Esophagus muscularis mucosa (tissue), 4 donors: ENCODE data around the gene ENTHD1.

- PRO-cap = no peak
- RAMPAGE, long total RNA, 4 experiments = no peak in any of the 4 experiments
These were observed 4.4 kb downstream of the ATF4 start for GRCh38 chr22:39524433-39525407.

- PRO-cap = no peak
- RAMPAGE, long total RNA, 4 experiments = no peak in any of the 4 experiments
These were observed 19.8 kb downstream of the ENTHD1 start for GRCh38 chr22:39873878-39874120.

DNA sequence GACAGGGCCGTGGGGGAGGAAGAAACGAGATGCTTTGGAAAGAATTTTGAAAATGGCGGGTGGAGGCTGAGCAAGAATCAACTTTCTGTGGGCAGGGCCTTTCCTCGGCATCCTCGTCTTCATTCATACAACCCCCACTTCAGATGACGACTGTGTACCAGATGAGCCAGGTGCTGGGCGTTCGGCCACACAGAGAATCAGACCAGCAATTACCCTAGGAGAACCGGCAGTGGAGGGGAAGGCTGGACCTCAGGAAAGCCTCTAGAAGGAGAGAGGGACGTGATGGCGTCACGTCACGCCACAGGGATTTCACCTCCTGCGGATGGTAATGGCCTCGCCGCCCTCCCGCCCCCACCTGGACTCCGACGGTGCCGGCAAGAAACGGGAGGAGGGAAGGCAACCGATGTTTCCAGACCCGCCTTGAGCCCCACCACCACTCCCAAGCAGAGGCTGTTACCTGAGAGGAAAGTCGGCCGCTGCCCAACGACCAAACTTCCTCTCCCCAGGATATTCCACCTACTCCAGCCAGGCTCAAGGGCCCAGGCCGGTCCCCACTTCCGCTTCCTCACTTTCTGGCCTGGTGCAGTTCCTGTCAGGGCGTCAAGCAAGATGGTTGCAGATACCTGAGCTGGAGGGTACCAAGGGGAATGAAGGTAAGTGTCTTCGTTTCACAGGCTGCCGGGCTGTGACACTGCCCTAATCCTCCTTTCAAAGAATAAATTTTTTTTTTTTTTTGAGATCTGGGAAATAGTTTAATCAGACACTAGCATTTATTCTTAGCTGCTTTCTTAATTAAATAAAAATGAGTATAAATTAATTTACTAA is at the start of gene ENTHD1:
ENTHD1 (minus strand) TSS at position 523 of the 825 bp plus-strand sequence.
- PRO-cap = no peak
- RAMPAGE, long total RNA, 4 experiments = no peak in any of the 4 experiments

DNA sequence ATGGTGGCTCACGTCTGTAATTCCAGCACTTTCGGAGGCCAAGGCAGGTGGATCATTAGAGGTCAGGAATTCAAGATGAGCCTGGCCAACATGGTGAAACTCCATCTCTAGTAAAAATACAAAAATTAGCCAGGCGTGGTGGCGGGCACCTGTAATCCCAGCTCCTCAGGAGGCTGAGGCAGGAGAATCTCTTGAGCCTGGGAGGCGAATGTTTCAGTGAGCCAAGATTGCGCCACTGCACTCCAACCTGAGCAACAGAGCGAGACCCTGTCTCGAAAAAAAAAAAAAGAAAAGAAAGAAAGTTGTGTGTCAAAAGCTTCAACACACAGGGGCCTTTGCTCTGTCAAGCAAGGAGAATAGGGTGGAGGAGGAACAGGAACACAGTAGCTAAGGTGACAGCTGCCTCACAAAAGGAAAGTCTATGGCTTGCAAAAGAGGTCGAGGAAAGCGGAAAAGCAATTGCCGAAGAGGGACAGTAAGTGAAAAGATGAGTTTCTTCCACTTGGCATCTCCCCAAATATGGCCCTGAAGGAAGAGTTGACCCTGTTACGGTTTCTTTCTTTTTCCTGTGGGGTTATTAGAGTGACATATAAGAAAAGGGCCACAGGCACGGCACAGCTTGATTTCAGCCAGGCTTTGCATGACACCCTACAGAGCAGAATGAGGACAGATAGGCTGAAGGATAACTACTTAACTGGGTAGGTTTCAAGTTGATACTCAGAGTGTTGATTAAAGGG is 26.5 kb upstream of the TMA7B start:
- PRO-cap = no peak
- RAMPAGE, long total RNA, 4 experiments = no peak in any of the 4 experiments

DNA sequence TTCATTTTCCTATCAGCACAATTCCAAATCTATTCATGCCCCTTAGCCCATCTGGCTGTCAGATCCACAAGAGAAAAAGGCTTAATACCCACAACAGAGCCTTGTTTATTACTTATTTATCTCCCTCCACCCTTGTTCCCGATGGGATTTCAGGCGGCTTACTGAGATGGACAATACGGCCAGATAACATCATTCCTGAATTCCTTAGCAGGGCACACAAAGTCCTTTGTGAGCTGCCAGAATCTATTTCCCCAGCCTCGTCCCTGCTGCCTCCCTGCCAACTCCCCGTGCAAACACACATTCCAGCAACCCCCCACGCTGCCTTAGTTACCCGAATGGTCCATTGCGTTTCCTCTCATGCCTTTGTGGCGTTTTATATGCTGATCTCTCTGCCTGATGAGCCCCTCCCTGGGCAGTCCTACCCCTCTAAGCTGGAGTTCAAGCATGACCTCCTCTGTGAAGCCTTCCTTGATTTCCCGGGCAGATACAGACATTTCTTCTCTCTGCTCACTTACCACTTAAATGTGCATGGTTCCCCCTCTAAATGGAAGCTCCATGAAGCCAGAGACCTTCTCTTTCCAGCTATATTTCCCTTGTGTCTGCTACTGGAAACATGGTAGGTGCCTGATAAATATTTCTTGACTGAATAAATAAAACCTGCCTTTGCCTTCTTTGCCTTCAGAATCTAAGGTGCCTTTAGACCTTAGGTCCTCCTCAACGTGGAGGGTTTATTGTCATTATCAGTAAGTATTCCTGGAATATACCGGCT is 8.5 kb downstream of the TMA7B start:
- PRO-cap = no peak
- RAMPAGE, long total RNA, 4 experiments = no peak in any of the 4 experiments

DNA sequence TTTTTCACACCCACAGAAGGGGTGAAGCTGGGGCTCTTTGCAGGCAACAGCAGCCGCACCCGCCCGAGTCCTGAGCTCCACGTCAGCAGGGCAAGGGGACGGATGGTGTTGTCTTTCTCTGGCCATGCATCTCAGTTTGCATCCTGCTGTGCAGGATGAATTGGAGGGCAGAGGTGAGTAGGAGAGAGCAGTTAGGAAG is 14.4 kb downstream of the FAM83F start:
- PRO-cap = no peak
- RAMPAGE, long total RNA, 4 experiments = no peak in any of the 4 experiments

DNA sequence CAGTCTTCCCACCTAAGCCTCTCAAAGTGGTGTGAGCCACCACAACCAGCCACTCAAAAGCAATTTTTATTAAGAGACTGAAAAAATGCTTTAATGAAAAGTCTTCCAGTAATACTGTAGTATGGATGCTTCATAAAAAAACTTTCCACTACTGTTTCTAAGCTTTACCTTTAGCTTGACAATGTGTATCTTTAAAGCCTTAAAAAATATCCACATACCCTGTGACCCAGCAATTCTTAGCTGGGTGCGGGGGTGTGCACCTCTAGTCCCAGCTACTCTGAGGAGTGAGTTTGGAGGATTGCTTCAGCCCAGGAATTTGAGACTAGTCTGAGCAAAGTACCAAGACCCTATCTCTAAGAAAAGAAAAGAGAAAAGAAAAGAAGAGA is 81.9 kb downstream of the FAM83F start:
- PRO-cap = no peak
- RAMPAGE, long total RNA, 4 experiments = no peak in any of the 4 experiments

DNA sequence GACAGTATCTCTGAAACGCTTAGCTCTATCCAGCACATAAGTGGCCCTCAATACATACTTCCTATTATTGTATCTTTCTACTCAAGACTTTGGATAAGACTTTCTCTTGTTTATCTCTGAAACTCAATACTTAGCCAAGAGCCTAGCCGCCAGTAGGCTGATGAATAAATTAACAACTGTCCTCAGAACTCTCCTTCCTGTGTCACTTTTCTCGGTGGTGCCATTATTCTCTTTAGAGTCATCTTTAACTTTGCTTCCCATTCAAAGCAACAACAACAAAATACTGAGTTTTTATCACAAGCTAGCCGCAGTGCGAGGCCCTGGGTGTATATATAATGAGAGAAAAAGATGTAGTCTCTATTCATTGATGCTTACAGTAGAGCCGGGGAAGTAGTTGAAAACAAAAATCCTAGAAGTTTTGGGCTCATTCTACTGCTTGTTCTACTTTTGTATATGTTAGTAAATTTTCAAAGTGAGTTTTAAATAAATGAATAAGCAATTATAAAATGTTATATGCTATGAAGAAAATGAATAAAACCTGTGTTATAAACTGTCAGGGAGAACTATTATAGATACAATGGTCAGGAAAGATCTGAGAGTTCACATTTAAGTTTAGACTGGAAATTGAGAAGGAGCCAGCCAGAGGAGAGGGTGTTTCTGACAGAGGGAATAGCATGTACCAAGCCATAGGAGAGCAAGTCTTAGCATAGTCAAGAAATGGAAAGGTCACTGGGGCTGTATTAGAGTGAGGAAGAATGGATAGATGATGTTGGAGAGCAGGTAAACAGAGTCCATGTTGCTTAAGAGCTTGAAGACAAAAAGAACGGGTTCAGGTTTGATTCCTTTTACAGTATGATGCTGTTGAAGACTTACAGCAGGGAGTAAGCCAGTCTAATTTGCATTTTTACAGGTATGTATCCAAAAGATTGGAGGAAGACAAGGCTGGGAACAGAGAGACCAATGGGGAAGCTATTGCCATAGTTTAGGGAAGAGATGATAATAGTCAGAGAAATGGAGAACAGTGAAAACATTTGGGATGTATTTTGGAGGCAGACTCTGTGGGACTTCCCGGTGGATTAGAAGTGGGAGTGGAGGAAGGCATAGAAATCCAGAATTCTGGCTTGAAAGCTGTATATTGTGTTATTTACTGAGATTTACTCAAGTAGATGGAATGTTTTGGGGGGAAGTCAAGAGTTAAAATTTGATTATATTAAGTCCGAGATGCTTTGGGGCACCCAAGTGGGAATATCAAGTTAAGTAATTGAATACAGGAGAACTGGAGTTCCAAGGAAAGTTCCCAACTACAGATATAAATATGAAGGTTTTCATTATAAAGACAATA is 87.4 kb downstream of the FAM83F start:
- PRO-cap = no peak
- RAMPAGE, long total RNA, 4 experiments = no peak in any of the 4 experiments

GRCh38 chr22:40137841-40138275 is 39.9 kb upstream of the TNRC6B start:
- PRO-cap = no peak
- RAMPAGE, long total RNA, 4 experiments = no peak in any of the 4 experiments

DNA sequence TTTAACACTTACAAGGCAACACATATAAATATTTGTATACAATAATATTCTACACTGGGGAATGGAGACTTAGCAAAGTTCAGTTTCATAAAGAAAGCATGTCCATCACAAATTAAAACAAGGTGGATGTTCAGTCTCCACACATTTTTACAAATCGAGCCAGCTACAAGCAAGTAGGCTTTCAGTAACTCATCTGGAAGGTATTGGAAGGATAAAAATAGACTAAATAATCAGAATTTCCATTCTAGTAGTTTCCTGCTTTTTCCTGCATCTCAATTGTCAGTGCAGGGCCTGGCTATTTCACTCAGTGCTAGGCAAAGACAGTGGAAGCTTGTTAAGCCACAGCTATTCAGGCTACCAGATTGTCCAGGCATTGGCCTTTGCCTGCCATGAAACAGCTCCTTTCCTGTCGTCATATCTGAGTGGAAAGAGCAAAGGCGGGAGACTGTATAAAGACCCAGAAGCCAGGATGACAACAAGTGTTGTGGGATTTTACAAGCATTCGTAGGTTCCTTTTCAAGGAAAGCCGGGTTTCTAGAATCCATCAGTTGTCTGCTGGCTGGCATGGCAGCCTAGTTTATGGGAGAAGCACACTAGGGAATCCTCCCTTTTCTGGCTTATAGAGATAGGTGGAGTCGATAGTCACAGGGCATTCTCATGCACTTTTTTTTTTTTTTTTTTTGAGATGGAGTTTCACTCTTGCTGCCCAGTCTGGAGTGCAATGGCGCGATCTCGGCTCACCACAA is 2.1 kb upstream of the TNRC6B start:
- PRO-cap = unidirectional peak, plus-strand start at position 303 of the sequence
- RAMPAGE, long total RNA, 4 experiments = no peak in any of the 4 experiments

- PRO-cap = no peak
- RAMPAGE, long total RNA, 4 experiments = no peak in any of the 4 experiments
These were observed 3.5 kb downstream of the TNRC6B start for GRCh38 chr22:40181193-40181685.

DNA sequence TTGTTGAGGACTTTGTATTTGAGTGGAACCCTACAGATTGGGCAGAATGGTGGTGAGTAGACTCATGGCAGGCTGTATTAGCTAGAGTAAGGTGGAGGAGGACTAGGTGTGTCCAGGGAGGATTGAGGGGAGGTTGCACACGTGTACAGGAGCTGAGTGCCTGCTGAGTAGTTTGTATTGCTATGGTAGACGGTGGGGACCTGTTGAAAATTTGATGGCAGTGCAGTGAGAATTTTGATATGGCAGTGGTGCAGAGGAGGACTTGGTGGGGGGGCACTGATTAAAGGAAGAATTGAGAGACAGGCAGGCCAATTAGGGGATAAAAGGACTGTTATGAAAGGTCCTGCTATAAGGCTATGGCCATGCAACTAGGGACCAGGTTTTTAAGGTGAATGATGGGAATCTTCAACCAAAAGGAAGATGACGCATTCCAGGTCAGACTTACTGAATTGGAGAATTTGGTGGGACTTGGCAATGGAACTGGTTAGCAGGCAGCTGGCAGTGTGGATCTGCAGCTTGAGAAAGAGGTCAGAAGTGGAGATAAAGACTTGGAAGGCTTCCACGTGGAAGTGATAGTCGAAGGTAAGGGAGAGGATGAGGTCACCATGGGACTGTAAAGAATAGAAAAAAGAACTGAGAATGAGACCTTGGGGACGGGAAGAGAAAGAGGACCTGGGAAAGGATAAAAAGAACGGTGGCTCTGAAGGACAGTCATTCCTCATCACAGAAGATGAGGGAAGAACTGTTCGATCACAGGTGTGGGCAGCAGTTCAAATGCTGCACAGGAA is 8.0 kb downstream of the TNRC6B start:
- PRO-cap = no peak
- RAMPAGE, long total RNA, 4 experiments = no peak in any of the 4 experiments

- PRO-cap = no peak
- RAMPAGE, long total RNA, 4 experiments = no peak in any of the 4 experiments
These were observed 23.1 kb downstream of the TNRC6B start for GRCh38 chr22:40200889-40201088.

DNA sequence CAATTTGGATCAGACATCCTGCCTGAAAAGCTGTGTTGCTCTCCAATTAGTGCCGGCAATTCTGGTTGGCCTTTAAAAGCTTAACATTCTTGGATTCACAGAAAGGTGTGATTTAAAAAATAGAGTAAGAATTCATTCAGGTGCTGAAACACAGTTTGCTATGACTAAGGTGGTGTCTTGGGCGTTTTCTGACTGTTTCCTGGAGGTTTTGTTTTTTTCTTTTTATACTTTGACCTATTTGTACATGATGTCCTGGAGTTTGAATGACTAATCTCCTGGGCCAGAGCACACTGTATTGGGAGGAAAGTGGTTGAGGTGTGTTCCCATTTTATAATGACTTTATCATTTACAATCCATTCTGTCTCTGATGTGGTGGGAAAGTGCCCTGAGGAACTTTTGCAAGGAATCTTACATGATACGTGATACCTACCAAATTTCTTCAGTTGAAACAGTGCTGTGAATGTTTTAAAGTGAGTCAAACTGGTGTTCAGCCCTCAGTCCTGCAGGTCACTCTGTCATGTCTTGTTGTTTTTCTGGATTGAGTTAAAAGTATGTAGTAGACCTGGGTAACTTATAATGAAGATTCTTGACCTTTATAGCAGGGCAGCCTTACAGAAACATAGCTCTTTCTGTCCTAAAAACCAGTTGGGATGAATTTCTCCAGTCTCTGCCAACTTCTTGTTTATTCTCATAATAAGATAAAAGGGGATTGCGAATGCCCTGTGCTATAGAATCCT is 80.8 kb downstream of the TNRC6B start:
- PRO-cap = bidirectional peak, plus-strand start at position 356 of the sequence, minus-strand start at position 198 of the sequence
- RAMPAGE, long total RNA, 4 experiments = no peak in any of the 4 experiments

GRCh38 chr22:40260045-40260452 is 82.3 kb downstream of the TNRC6B start:
- PRO-cap = no peak
- RAMPAGE, long total RNA, 4 experiments = no peak in any of the 4 experiments

- PRO-cap = no peak
- RAMPAGE, long total RNA, 4 experiments = no peak in any of the 4 experiments
These were observed 14.8 kb downstream of the SGSM3 start for GRCh38 chr22:40385009-40385814.

DNA sequence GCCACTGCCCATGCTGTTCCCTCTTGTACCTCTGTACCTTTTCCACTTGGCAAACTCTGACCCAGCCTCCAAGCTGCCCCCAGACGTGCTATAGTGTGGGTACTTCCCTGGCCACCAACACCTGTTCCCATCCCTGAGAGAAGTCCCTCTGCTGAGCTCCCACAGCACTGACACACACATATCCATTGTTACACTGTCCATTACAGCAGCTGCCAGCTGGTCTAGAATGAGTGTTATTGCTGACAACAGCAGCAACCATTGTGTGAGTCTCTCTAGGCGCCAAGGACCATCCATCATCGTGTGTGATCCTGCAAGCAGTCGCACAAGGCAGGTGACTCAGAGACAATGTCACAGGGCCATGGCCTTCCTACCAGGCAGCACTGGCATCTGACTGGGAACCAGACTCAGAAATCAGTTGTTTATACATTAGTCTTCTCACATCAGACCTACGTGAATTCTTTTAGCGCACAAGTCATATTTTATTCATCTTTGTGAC is 56.3 kb downstream of the SGSM3 start:
- PRO-cap = no peak
- RAMPAGE, long total RNA, 4 experiments = no peak in any of the 4 experiments

DNA sequence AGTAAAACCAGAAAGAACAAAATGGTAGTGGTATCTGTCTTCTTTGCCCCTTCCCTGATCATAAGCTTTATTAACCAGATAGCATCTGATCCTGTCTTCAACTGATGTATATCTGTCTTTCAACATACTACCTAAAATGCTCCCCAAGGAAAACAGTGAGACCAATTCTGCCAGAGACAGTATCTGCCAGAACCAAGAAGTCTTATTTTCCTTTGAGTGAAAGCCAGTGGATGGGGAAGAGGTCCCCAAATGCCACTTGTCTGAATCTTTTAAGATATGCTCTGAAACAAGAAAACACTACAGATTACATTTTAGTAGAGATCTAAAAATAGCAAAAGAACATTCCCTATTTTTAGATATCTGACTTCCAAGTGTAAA is 104.0 kb downstream of the MRTFA start:
- PRO-cap = no peak
- RAMPAGE, long total RNA, 4 experiments = no peak in any of the 4 experiments

- PRO-cap = no peak
- RAMPAGE, long total RNA, 4 experiments = no peak in any of the 4 experiments
These were observed 834 bp downstream of the ST13 start for GRCh38 chr22:40855644-40855966.

GRCh38 chr22:41003110-41003590 is 52.0 kb downstream of the RBX1 start:
- PRO-cap = no peak
- RAMPAGE, long total RNA, 4 experiments = no peak in any of the 4 experiments